Peritoneum (tissue), 1 donor: ENCODE results near the genes C8A and JUN.

GRCh38 chr1:56502606-56503188, 76.7 kb downstream of the PLPP3 start:
- PRO-cap: no peak

- PRO-cap: no peak
Measured at GRCh38 chr1:56519057-56519553, 60.3 kb downstream of the PLPP3 start.

DNA sequence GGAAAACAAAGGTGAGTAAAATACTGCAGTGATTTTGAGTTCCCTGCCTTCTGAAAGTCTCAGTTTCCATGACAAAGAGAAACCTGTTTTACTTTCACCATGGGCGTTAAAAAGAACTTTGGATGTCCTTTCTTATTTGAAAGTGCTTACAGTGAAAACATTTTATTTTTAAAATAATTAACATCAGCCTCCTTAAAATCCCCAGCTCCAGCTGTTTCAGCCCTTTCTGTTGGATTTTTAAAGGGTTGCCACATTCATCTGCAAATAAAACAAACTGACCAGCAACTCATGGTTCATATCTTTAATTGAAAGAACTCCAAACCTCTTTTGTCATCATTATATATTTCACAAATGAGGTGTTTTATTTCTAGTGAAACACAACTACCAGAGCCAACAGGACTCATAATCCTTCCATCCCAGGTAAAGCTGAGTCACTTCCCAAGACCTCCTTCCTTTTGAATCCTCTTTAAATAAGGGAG, 35.3 kb downstream of the PLPP3 start:
- PRO-cap: no peak

GRCh38 chr1:56549219-56550751, 29.6 kb downstream of the PLPP3 start:
- PRO-cap: no peak

GRCh38 chr1:56854356-56855121, at the start of gene C8A:
C8A (plus strand) TSS chr1:56854797.
- PRO-cap: no peak

- PRO-cap: no peak
Measured at GRCh38 chr1:56920568-56920931, 45.3 kb downstream of the C8B start.

- PRO-cap: no peak
Measured at GRCh38 chr1:56995475-56996374, 29.9 kb upstream of the C8B start.

DNA sequence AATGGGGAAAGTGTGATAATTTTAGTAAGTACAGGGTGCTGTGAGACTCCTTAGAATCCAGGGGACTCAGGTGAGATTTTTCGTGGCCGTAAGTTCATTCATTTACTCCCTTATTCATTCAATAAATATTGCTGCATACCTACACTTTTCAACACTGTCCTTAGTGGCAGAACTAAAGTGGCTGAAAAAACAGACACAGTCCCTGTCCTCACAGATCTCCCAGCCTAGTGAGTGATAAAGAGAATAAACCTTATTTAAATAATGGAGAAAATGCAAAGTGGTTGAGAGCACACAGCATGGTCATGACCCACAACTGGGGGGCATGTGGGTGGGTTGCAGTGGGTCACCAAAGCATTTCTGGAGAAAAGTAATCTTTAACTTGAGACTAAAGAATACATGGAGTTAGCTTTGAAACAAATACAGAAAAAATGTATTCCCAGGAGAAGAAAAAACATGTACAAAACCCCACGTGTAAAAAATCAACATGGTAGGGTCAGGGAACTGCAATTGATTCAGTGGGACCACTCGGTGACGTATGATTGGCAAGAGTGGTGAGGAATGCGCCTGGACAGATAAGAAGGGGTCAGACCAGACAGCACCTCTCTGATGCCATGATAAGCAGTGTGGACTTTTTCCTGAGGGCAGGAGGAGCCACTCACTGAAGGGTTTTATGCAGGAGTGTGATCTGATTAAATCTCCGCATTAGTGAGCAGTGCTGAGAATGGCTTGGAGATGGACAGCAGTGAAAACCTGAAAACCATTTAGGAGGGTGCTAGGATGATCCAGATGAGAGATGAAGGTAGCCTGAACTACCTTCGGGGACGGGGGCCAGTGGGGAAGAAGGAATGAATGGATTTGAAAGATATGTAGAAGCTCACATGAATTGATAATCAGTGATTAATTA, 142.6 kb downstream of the DAB1 start:
- PRO-cap: no peak

- PRO-cap: no peak
Measured at GRCh38 chr1:57309549-57310142, 114.2 kb downstream of the DAB1 start.

DNA sequence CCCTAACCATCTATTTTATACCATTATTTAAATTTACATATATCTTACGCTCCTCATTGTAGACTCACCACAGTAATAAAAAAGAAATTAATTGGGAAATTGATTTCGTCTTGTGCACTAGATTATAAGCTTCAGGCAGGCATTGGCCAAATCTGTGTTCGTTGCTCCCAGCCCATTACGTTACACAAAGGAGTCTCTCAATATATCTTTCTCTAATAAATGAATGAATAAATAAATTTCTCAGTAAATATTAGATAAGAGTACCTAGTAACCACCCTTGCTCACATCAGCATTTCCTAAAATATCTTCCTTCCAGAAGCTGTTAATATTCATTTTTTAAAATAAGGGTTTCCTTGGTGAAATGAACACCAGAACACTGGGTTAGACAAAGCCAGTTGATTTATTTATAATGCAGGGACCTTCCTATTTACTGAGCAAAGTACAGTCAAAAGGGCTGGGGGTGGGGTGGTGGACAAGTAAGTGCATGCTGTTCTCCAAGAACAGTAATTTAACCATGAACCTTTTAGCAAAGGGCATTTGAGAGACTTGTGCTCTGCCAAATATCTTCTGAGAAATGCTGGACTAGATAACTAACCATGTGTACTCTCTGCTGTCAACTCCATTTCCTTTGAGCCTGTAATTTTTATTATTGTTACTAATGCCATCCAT, 100.3 kb downstream of the OMA1 start:
- PRO-cap: no peak

DNA sequence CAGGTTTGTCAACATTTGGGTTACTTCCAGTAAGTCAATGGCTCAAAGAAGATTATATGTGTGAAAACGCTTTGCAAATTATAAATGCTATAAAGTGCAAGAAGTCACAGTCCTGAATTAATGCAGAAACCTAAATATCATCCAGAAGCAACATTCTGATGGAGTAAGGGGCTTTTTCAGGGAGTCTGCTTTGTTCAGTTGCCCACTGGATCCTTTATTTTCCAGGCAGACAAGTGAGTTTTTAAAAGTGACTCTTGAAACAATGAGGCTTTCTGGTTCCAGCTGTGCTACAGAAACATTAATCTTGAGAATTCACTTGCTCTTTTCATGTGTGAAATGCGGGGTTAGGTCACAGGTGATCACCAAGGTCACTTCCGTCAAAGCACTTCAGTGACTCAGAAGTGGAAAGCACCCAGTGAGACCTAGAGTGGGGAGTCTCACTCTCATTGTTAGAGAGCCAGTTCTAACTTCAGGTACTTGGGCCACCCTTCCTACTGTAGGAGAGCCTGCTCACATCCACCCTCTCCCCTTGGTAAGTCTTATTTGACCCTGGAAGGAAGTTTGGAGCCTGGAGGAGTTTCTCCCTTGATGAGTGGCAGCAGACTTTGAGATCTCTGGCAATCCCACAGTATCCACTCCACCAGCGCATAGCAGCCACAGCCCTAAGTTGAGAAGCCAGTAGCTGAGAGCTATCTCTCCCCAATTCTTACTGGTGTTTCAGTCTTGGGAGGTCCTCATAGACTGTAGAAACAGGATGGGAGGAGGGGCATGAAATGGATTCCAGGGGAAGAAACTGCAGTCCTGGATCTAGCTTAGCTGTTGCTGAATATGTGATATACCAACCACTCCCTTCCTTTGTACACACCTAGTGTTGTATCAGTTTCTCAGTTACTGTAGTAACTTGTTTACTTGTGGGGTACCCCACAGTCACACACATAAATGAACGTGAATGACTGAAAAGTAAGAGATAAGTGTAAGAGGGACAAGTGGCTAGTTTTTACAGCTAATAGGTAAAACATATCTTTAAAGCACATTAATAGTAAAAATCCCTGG, 3.2 kb downstream of the TACSTD2 start:
- PRO-cap: no peak

DNA sequence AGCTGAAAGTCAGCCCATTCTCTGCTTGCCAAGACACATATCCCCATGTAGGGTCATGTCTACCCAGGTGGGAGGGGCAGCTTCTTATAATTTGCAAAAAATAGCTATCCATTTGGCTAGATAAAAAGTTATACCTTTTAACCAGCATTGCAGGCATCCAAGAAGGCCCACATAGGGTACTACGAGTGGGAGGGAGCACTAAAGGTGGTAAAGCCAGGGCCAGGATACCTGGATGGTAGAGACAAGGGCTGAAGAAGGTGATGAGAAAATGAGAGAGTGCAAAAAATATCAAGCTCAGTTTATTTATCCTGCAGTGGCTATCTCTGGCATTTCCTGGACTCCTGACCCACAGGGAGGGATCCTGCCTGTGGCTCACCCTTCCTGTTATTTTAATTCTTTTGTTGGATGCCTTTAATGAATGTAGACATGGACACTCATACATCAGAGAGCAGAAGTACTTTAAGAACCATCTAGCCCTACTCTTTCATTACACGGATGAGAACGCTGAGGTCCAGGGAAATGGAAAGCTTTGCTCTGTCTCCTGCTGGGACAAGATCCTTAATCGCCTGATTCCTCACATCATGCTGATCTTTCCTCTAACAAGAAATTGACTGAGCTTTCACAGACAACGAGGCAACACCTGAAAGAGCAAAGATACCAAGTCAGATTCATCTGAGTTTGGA, 20.7 kb downstream of the JUN start:
- PRO-cap: no peak

DNA sequence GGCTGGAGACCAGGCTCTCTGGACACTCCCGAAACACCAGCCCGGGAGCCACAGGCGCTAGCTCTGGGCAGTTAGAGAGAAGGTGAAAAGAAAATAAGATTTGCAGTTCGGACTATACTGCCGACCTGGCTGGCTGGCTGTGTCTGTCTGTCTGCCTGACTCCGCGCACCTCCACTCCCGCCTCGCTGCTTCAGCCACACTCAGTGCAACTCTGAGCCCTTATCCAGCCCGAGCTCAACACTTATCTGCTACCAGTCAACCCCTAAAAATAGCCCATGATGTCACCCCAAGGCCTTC, at the start of gene JUN:
JUN (minus strand) TSS at position 217 of the 297 bp plus-strand sequence.
- PRO-cap: bidirectional peak, plus-strand start outside the sequence, minus-strand start at position 213 of the sequence

DNA sequence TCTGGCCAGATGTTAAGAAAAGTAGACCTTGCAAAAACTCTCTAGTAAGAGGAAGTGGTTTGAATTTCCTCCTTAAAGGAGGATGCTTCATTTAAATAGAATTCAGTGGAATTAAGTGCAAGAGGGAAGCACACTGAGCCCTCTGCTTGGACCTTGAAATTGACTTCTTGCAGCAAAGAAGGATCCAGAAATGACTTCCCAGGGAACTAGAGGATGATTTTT, 195.4 kb upstream of the JUN start:
- PRO-cap: no peak

DNA sequence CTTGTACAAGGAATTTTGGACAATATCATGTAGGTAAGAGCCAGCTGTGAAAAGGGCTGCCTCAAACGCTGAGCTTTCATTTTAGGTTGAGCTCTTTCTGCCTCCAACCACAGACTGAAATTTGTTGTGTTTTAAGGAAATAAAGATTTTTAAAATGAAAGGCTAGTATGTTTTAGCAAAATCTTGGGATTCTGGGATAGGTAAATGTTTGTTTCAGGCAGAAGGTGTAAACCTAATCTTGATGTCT, 230.3 kb upstream of the JUN start:
- PRO-cap: no peak

DNA sequence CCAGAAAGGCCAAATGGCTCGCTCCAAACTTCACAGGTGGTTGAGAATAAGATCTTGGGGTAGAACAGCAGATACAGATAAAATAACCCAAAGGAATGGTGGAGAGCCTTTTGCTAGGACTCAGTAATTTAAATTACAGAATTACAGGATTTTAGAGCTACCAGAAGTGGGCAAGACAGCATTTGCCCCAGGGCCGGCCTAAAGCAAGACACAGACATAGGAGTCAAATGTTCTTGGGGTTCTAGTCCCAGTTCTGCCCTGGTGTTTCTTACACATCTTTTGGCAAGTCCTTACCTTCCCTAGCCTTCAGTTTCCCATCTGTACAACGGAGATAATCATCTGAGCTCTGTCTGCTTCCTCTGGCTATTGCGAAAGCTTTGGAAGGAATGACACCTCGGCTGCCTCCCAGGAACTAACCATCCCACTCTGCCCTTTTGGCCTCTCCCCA, 253.3 kb upstream of the FGGY start:
- PRO-cap: no peak

- PRO-cap: no peak
Measured at GRCh38 chr1:59138369-59138950, 158.4 kb upstream of the FGGY start.

GRCh38 chr1:59139394-59139862, 157.5 kb upstream of the FGGY start:
- PRO-cap: no peak

GRCh38 chr1:59370029-59370454, 73.1 kb downstream of the FGGY start:
- PRO-cap: no peak

GRCh38 chr1:59487362-59487860, 190.5 kb downstream of the FGGY start:
- PRO-cap: no peak